ENCODE measurements around a stretch of chr2.

GRCh38 chr2:44268387-44268650 lies 7.0 kb upstream of the SLC3A1 start:
- PRO-cap, 4 experiments, result no peak in any of the 4 experiments
- RAMPAGE, long total RNA, 2 experiments, result no peak in any of the 2 experiments

DNA sequence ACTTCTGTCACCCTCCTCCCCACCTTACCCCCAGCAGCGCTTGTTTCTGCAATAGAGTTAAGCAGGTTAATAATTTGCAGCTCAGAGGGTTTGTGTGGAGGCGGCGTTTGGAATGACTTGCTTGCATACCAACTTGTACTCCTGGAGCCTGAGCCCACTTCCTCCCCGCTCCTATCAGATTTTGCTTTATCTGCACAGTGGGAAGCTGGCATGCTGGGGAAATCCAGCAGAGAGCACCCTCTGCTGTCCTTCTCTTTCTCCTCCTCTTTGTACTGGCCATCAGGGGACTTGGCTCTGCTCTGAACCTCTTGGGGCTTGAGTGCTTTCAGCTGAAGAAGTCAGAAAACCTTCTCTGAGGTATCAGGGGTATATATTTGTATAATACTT lies 16.3 kb downstream of the SLC3A1 start:
- PRO-cap, 4 experiments, result peak in 4 of 4 experiments; most common plus-strand start position 126 of the sequence (in 2); most common minus-strand start position 114 of the sequence (in 3)
- RAMPAGE, long total RNA, 2 experiments, result no peak in any of the 2 experiments

GRCh38 chr2:44555005-44555923 lies 193.5 kb downstream of the CAMKMT start:
- PRO-cap, 4 experiments, result no peak in any of the 4 experiments
- RAMPAGE, long total RNA, 2 experiments, result no peak in any of the 2 experiments

GRCh38 chr2:44802456-44803420 lies 138.8 kb upstream of the SIX3 start:
- PRO-cap, 4 experiments, result no peak in any of the 4 experiments
- RAMPAGE, long total RNA, 2 experiments, result no peak in any of the 2 experiments

DNA sequence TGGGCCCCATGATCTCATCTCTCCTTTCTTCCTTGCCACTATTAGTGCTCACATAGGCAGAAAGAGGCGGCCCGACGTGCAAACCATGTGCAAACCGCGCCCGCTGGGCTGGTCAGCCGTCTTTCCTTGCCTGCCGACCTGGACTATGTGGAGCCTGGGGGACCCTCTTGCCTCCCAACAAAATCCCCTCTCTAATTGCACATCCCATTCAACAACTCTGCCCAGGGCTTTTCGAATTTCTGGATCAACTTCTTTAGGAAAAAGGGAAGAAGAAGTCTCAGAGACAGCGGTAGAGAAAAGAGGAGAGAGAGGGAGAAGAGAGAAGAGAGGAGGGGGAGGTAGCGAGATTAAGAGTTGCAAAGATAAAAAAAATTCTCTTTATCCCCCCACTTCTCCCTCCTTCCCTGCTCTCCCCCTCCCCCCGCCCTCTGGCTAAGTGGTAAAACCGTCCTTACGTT lies 337 bp upstream of the SIX3 start:
- PRO-cap, 4 experiments, result no peak in any of the 4 experiments
- RAMPAGE, long total RNA, 2 experiments, result no peak in any of the 2 experiments

- PRO-cap, 4 experiments, result no peak in any of the 4 experiments
- RAMPAGE, long total RNA, 2 experiments, result no peak in any of the 2 experiments
These were observed 5.2 kb upstream of the SIX2 start for GRCh38 chr2:45014478-45014846.

DNA sequence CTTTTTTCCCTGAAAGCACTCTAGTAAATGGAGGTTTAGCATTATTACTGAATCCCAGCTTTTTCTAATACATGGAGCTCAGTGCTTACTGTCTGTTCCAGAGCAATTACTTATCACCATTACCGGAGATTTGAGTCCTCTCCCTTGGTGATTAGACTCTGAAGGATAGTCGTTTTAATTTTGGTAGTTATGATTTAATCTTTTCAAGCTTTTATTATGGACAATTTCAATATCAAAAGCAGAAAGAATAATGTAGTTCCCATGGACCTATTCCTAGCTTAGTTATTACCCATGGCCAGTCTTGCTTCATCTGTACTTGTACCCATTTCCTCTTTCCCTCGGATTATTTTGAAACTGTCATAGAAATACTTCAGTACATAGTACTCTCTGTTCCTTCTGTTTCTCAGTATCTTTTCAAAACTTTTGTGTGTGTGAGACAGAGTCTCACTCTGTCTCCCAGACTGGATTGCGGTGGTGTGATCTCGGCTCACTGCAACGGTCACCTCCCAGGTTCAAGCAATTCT lies 238.6 kb downstream of the PRKCE start:
- PRO-cap, 4 experiments, result peak in 1 of 4 experiments; most common plus-strand start position 435 of the sequence (in 1); most common minus-strand start position 287 of the sequence (in 1)
- RAMPAGE, long total RNA, 2 experiments, result no peak in any of the 2 experiments

- PRO-cap, 4 experiments, result no peak in any of the 4 experiments
- RAMPAGE, long total RNA, 2 experiments, result no peak in any of the 2 experiments
These were observed 269.6 kb downstream of the PRKCE start for GRCh38 chr2:45921027-45921523.

DNA sequence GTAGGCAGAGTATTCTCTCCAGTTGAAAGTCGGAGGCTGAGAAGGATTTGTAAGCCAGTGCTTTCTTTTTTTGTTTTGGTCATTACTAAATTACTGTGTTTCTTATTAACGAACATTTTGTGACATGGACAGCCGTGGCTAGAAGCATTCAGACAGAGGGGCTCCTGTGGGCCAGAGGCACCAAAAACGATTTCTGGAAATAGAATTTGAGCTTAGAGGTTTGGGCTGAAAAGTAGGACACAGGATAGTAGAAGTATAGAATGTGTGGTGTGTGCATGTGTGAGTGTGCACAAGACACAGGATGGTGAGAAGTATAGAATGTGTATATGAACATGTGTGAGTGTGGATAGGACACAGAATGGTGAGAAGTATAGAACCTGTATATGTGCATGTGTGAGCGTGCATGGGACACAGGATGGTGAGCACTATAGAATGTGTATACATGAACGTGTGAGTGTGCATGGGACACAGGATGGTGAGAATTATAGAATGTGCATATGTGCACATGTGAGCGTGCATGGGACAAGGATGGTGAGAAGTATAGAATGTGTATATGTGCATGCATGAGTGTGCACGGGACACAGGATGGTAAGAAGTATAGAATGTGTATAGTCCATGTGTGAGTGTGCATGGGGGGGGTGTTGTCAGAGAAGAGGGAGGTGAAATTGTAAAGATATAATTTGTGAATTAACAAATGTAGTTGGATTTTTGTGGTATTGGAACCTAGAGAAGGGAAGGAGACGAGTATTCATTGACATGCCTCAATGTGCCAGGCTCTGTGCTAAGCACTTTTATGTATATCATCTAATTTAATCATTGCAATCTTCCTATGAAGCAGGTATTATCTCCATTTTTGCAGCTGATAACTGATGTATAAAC lies 275.3 kb downstream of the PRKCE start:
- PRO-cap, 4 experiments, result no peak in any of the 4 experiments
- RAMPAGE, long total RNA, 2 experiments, result no peak in any of the 2 experiments

GRCh38 chr2:46097583-46098288 lies 199.5 kb upstream of the EPAS1 start:
- PRO-cap, 4 experiments, result peak in 2 of 4 experiments; most common plus-strand start chr2:46098106 (in 2); most common minus-strand start chr2:46097861 (in 1)
- RAMPAGE, long total RNA, 2 experiments, result no peak in any of the 2 experiments

GRCh38 chr2:46164017-46164699 lies 133.0 kb upstream of the EPAS1 start:
- PRO-cap, 4 experiments, result no peak in any of the 4 experiments
- RAMPAGE, long total RNA, 2 experiments, result no peak in any of the 2 experiments

GRCh38 chr2:46360577-46361363 lies 63.6 kb downstream of the EPAS1 start:
- PRO-cap, 4 experiments, result peak in 1 of 4 experiments; most common plus-strand start chr2:46360803 (in 1)
- RAMPAGE, long total RNA, 2 experiments, result start-site peak on the plus strand in 1 of 2 experiments, at chr2:46361061-46361078 at its widest, 115 reads per replicate

GRCh38 chr2:46363917-46364209 lies 66.7 kb downstream of the EPAS1 start:
- PRO-cap, 4 experiments, result peak in 1 of 4 experiments; most common plus-strand start chr2:46364056 (in 1)
- RAMPAGE, long total RNA, 2 experiments, result no peak in any of the 2 experiments

DNA sequence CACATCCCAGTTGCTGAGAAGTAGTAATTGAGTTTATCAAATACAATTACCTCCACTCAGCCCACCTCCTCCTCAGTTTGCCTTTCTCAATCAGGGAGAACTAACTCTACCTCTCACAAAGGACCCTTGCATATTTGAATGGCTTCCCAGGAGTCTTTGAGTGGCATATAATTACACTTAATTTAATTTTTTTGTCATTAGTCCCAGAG lies 89.8 kb upstream of the RHOQ start:
- PRO-cap, 4 experiments, result no peak in any of the 4 experiments
- RAMPAGE, long total RNA, 2 experiments, result no peak in any of the 2 experiments

- PRO-cap, 4 experiments, result no peak in any of the 4 experiments
- RAMPAGE, long total RNA, 2 experiments, result no peak in any of the 2 experiments
These were observed 21.1 kb upstream of the RHOQ start for GRCh38 chr2:46521145-46521597.

DNA sequence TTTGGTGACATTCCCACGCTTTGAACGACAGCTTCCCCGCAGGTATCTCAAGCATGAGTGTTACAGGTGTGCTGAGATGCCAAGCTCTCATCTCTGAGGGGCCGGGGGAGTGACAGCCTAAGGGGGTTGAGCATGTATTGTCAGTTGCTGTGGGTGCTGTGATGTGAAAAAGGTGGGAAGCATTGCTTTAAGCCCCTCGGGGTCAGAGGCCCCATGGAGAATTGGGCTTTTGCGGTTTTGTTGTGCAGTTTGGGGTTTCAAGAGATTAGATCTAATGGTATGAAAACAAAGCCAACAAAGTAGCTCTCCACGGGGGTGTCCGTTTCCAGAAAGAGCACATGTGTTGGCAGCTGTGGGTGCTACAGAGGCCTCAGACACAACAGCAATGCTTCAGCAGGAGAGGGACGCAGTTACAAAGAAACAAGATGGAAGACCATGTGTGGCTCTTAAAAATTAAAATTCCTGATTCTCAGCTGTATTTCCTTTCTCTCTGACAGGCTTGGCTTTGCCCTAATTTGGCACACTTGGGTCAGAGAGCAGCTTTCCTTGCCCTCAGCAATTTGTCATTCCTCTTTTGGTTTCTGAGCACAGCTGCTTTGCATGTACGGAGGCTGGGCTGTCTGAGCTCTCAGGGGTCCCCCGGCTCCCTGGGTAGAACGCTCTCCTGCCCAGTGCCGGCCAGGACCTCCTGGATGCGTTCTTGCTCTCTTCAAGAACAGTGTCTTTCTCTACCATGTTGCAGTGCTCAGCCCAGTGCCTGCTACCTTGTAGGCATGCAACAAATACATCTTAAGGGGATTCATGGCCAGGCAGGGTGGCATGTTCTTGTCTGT lies 7.0 kb upstream of the ATP6V1E2 start:
- PRO-cap, 4 experiments, result no peak in any of the 4 experiments
- RAMPAGE, long total RNA, 2 experiments, result no peak in any of the 2 experiments

GRCh38 chr2:46561476-46562155 lies 19.2 kb upstream of the ATP6V1E2 start:
- PRO-cap, 4 experiments, result no peak in any of the 4 experiments
- RAMPAGE, long total RNA, 2 experiments, result no peak in any of the 2 experiments

DNA sequence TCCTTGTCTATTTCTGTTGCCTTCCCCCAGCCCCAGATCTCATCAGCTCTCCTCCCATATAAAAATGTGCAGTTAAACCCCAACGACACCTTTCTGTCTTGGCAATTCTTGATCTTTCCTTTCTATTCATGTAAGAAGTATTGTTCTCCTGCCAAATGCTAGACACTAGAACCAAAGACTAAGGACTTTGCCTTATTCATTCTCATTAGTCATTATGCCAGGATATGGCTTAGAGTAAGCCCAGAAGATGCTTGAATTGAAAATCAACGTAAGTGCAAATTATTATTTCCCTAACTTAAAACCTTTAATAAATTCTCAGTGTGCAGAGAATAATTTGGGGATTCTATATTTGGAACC lies 474 bp downstream of the CRIPT start:
- PRO-cap, 4 experiments, result no peak in any of the 4 experiments
- RAMPAGE, long total RNA, 2 experiments, result no peak in any of the 2 experiments

GRCh38 chr2:46642008-46642991 lies 25.3 kb downstream of the CRIPT start:
- PRO-cap, 4 experiments, result no peak in any of the 4 experiments
- RAMPAGE, long total RNA, 2 experiments, result no peak in any of the 2 experiments

- PRO-cap, 4 experiments, result no peak in any of the 4 experiments
- RAMPAGE, long total RNA, 2 experiments, result no peak in any of the 2 experiments
These were observed 20.5 kb downstream of the SOCS5 start for GRCh38 chr2:46719508-46720118.

Data from right lobe of liver (tissue), 4 donors.